ENCODE measurements around a stretch of chr9.

- PRO-cap: unidirectional peak, plus-strand start at chr9:87800700
Measured at GRCh38 chr9:87800620-87800859, 74.6 kb downstream of the CTSL start.

DNA sequence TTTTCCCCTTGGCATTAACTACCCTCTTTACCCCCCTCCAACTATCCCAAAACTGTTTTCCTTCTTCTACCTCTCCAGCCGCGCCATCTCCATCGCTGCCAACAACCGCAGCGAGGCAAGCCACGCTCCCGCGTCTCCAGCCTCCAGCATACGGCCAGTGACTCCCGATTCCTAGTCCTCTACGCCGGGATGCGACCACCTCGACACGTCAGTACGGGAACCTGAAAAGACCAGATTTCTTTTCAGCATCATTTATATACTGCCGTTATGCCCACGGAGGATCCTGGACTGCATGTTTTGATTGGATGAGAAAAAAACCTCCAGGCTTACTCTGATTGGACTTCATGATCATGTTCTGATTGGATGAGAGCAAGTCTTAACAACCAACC, 25.1 kb downstream of the SPATA31C2 start:
- PRO-cap: no peak

DNA sequence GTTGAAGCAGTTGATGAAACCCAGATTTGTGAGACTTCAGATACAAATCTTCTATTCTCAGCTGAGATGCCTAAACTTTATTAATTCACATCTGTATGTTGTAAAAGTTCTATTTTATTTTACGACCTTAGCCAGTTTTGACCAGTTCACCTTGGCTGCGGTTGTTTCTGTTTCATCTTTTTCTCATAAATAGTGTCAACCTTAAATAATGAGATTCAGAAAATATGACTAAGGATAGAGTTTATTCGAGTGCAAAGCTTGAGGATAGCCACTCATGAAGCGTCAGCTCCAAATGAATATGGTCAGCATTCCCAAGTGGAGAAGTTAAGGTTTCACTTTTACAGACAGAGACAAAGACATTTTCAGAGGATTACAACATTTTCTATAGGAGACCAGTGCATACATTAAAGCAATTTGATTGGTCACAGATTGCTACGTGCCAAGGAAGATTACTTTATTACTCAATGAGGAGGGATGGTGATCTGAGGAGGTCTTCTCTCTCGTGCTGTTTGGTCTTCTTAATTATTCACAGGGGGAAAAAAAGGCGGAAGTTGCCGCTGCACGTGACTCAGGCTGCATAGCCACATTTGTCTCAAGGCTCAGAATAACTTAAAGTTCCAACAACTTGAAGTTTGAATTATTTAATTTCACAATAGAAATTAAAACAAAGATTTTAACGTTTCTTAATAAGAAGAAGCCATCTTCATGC, 60.0 kb upstream of the SPATA31C2 start:
- PRO-cap: no peak

GRCh38 chr9:88534887-88535033, 218 bp upstream of the NXNL2 start:
- PRO-cap: bidirectional peak, plus-strand start at chr9:88535178, minus-strand start at chr9:88534926

DNA sequence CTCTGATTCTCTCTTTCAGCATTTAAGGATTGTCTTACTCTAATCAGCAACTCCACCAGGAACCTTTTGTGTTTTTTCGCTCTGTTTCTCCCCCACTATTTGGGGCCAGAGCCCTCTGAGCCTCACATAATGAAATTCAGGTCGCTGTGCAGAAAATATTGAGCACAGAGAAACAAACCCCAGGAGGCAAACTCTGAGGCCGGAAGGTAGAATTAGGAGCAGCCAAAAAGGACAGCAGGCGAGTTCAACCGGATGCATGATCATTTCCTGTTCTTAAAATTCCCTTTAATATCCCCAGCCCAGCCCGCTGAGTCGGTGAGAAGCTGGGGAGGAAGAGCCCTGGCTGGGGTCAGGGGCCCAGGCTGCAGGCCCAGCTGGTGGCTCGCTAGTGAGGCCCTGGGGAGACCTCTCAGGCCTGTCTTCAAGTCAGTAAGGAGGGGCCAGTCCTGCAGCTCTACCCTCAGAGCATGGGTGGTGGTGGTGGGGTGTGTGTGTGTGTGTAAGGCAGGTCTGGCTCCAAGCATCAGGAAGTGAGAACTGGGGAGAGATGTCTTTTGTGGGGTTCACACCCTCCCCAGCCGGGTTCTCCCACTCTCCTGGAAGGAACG, 213.4 kb upstream of the S1PR3 start:
- PRO-cap: no peak

DNA sequence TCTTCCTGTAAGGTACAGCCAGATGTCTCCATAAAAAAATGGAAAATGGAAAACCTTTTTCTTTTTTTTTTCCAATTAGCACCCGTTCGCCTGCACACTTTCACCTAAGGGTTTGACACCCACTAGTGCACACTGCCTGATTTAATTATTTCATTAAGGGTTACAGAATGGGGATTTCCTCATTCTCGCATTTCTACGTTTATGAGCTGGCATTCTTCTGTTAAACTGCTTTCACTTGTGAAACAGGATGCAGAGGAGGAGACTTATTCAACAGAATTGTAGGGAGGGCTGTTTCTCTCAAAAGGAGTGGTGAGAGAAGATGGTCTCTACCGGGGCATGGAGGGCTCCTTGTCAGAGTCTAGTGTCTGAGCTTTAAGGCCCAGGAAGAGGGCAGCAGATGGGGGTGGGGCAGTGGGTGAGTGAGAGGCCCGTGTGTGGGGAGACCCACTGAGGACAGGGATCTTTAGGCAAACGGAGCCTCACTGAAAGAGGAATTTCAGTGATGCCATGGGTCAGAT, 2.1 kb upstream of the S1PR3 start:
- PRO-cap: no peak

- PRO-cap: no peak
Measured at GRCh38 chr9:88997900-88998099, 6.5 kb downstream of the S1PR3 start.

DNA sequence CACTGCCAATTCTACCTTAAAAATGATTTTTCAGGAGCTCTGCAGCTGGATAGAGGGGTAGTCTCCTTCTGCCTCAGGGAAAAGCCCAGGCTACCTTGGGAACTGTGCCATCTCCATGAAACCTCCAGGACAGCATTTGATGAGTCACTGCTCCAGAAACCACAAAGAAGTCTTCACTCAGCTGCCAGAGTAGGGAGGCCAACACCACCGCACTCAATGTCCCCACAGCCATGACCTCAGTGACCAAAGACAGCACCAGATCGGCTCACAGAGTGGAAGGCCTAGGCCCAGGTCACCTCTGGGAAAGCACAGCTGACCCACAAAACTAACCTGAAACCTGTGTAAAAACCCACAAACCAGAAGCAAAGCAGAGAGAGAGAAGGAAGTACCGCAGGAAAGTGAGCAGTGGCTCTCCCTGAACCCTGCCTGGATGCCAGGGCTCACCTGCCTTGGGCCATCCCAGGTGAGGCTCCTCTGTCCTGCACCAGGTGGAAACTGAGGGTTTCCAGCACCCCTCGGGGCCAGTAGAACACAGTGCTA, 30.0 kb downstream of the S1PR3 start:
- PRO-cap: no peak

GRCh38 chr9:89226139-89226610, 47.6 kb upstream of the SHC3 start:
- PRO-cap: no peak

GRCh38 chr9:89455305-89456069, 42.4 kb downstream of the SEMA4D start:
- PRO-cap: no peak

GRCh38 chr9:89470108-89470620, 27.7 kb downstream of the SEMA4D start:
- PRO-cap: no peak

GRCh38 chr9:89481455-89481859, 16.5 kb downstream of the SEMA4D start:
- PRO-cap: no peak

GRCh38 chr9:89490016-89490568, 7.8 kb downstream of the SEMA4D start:
- PRO-cap: no peak

DNA sequence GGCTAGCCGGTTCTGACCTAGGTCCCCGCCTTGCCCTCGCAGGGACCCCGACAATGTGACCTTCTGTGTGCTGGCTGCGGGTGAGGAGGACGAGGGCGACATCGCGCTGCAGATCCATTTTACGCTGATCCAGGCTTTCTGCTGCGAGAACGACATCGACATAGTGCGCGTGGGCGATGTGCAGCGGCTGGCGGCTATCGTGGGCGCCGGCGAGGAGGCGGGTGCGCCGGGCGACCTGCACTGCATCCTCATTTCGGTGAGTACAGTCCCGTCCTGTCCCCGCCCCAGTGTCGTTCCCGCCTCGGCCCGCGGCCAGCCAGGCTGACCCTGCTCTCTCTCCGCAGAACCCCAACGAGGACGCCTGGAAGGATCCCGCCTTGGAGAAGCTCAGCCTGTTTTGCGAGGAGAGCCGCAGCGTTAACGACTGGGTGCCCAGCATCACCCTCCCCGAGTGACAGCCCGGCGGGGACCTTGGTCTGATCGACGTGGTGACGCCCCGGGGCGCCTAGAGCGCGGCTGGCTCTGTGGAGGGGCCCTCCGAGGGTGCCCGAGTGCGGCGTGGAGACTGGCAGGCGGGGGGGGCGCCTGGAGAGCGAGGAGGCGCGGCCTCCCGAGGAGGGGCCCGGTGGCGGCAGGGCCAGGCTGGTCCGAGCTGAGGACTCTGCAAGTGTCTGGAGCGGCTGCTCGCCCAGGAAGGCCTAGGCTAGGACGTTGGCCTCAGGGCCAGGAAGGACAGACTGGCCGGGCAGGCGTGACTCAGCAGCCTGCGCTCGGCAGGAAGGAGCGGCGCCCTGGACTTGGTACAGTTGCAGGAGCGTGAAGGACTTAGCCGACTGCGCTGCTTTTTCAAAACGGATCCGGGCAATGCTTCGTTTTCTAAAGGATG, 1.1 kb downstream of the GADD45G start:
- PRO-cap: bidirectional peak, plus-strand start at position 803 of the sequence, minus-strand start at position 665 of the sequence

DNA sequence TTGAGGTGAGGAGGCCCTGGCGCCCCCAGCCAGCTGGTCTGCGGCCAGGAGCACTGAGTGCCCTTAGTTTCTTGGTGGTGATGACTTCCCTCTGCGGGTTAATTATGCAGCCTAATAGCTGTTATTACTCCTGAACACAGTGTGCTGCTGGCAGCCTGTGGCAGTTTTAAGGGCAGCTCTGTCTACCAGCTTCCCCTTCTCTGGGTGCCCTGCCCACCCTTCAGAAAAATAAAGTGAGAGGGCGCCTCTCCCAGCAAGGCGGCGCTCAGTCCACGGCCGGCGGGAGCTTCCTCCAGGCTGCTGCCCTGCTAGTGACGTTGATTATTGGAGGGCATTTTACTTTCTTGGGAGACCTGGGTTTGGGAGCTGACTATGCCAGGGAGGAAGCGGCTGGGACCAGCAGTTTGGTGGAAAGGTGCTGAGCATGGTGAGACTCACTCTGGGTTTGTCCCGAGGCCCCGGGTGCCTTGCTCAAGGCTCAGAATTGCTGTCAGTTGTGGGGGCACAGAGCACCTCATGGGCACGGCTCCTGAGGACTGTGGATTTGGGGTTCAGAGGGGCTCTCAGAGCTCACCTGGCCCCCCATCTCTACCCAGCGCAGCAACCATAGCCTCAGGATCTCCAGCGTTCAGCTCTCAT, 19.3 kb downstream of the GADD45G start:
- PRO-cap: no peak

DNA sequence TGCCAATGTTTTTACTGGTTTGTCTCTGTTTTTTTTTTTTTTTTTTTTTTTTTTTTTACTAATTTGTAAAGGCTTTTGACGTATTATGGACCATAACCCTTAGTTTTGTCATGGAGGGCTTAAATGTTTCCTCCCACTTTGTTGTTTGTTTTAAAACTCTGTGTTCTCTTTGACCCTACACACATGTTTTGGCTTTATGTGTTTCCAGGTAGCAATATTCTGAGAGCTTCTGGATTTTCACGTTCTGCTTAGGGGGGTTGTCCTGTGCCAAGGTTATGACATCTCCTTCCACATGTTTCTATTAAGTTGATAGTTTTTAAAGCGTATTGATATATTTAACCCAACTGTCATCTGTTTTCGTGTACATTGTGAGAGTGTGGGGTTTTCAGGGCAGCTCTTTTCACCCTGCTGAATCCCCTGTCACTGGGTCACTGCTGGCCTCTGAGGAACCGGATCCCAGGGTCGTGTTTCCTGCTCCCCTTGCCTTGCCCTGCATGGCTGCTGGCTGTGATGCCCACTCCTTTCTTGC, 49.6 kb downstream of the GADD45G start:
- PRO-cap: no peak

GRCh38 chr9:89661929-89662657, 57.3 kb downstream of the GADD45G start:
- PRO-cap: no peak

GRCh38 chr9:89684659-89685656, 80.1 kb downstream of the GADD45G start:
- PRO-cap: no peak

- PRO-cap: no peak
Measured at GRCh38 chr9:89844511-89845146, 239.8 kb downstream of the GADD45G start.

GRCh38 chr9:89886572-89886898, 281.7 kb downstream of the GADD45G start:
- PRO-cap: no peak

Measured in type B pancreatic cell (in vitro differentiated cells).